Ileum (tissue), 1 donor: ENCODE data around the gene SLIT3.

GRCh38 chr5:160685174-160685883 lies 166.7 kb downstream of the ATP10B start:
- PRO-cap: unidirectional peak, minus-strand start at chr5:160685415

GRCh38 chr5:161920269-161920566 lies 72.3 kb downstream of the GABRA1 start:
- PRO-cap: unidirectional peak, plus-strand start at chr5:161920342

- PRO-cap: bidirectional peak, plus-strand start at chr5:163504426, minus-strand start at chr5:163504217; bidirectional peak, plus-strand start at chr5:163504624, minus-strand start at chr5:163504608
Observed at GRCh38 chr5:163503878-163505003, 1.2 kb upstream of the MAT2B start.

DNA sequence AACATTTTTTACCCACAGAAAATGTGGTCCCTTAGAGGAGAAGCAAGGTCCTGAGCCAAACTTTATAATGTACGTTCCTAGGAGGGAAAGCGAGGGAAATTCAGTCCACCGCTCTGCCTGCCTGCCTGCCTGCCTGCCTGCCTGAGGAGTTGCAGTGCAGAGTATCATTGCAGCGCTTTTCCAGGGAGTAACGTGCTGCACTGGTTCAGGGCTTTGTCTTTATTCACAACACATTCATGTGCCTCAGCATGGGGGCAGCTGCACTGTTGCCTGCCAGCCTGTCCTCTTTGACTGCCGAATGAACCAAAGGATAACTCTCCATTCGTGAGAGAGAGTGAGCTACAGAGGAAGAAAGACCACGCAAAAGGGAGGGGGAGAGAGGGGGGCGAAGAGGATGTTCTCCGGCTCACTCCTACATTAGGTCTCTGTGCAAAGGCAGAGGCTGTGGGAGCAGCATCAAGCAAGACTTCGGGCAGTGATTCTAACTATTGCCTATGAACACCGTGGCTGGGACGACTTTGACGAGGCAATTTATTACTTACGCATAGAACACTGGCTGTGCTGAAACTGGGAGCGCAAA lies 791.2 kb downstream of the MAT2B start:
- PRO-cap: no peak

DNA sequence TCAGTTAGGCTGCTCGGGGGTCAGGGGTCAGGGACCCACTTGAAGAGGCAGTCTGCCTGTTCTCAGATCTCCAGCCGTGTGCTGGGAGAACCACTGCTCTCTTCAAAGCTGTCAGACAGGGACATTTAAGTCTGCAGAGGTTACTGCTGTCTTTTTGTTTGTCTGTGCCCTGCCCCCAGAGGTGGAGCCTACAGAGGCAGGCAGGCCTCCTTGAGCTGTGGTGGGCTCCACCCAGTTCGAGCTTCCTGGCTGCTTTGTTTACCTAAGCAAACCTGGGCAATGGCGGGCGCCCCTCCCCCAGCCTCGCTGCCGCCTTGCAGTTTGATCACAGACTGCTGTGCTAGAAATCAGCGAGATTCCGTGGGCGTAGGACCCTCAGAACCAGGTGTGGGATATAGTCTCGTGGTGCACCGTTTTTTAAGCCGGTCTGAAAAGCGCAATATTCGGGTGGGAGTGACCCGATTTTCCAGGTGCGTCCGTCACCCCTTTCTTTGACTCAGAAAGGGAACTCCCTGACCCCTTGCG lies 833.8 kb upstream of the TENM2 start:
- PRO-cap: no peak

- PRO-cap: no peak
Observed at GRCh38 chr5:166489255-166489495, 489.7 kb upstream of the TENM2 start.

- PRO-cap: no peak
Observed at GRCh38 chr5:166926041-166926485, 52.8 kb upstream of the TENM2 start.

- PRO-cap: no peak
Observed at GRCh38 chr5:167699325-167700049, 592.0 kb upstream of the WWC1 start.

DNA sequence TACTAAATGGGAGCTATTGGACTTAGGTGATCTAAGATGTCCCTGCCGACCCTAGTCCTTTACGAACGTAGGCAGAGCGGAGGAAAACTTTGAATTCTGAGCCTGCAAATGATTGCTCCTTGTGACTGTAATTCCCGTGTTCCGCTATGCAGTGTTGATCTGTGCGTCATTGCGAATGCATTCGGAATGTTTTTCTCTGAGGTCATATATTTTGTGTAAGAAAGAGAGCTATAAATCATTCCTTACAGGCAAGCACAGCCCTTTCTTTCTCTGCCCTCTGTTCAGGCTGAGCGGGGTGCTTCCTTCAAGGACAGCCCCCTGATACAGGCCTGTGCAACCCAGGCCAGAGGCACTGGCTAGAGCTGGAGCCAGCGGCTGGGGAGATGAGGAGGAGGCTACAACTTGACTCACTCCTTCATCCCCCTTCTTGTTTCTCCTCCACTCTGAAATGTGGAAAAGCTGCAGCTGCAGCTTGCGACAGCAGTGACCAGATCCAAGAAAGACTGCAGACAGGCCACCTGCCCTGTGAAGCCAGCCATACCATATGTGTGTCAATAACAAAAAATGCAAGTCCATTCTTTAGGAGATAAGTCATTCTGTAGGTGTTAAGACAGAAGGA lies 345.8 kb upstream of the WWC1 start:
- PRO-cap: no peak

GRCh38 chr5:168292876-168293777 lies 1.7 kb downstream of the WWC1 start:
- PRO-cap: unidirectional peak, minus-strand start at chr5:168293261

DNA sequence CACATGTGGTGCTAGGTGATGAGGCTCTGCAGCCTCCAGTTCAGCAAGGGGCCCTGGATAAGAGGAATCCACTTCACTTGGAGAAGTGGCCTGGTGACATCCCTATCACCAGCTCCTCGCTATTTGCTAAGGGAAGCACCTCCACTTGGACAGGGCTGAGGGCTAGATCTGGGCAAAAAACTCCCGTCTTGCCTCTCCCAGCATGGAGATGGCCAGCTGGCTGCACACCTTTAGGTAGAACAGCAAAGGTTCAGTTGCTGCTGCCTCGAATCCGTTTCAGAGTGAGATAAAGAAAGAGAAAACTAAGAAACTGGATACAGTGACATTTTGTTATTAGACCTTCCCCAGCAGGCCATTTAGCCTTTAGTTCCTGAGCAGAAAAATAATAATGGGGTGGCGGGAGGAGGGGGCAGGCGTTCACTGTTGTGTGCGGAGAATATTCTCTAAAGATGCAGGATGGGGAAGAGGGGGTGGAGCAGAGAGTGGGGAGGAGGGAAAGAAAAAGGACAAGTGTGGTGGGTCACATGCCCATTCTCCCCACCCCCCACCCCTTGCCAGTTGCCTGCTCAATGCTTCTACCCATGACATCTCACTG lies 8.6 kb downstream of the WWC1 start:
- PRO-cap: no peak

DNA sequence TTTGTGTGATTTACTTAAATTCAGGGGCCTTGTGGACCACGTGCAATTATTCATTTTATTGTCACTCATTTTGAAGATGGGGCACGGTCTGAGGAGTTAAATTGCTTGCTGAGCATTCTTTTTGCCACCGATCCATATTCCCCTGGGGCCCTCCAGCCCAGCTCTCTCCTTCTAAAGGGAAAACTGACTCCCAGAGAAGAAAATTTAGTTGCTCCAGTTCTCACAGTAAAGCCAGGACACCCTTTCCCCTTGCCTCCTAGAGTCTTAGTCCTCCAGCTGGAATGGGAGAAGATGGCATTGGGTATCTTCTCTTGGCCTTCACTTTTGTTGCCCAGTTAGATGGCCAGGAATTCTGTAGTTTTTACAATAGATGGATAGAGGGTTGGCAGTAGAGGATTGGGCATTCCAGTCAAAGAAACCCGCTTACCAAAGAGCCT lies 1.1 kb upstream of the PANK3 start:
- PRO-cap: no peak

- PRO-cap: no peak
Observed at GRCh38 chr5:168664411-168665032, 85.4 kb upstream of the PANK3 start.

GRCh38 chr5:168798011-168798288 lies 218.8 kb upstream of the PANK3 start:
- PRO-cap: no peak

GRCh38 chr5:168844464-168844968 lies 265.3 kb upstream of the PANK3 start:
- PRO-cap: no peak

DNA sequence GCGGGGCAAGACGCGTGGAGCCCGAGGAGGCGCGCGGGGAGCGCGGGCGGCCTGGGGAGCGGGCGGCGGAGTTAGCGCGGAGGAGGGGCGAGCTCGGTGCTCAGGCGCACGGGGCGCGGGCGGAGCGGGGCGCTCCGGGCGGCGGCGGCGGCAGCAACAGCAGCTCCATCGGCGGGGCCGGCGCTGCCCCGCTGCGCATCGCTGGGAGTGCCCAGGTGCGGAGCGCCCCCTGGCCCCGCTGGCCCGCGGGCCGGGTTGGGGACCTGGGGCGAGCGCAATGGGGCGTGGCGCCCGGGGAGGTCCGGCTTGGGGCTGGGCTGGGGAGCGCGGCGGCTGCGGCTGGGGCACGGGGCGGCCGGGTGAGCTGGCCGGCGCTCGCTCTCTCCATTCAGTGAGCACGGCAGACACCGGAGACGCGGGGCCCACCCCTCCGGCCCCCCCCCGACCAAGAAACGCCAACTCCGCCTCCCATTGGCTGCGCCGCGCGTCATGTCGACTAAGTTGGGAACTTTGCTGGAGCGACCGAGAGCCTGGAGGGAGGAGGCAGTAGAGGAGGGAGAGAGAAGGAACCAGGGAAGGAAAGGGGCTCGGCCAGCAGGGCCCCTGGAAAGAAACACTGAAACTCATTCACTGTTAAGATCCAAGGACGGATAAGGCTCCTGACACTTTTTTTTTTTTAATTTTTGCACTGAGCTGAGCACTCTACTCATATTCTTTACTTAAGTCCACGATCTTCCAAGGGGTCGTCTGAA lies at the start of gene SLIT3:
Gene SLIT3, minus strand, starts transcription at position 393 of the 752 bp plus-strand sequence.
- PRO-cap: bidirectional peak, plus-strand start at position 549 of the sequence, minus-strand start at position 388 of the sequence

DNA sequence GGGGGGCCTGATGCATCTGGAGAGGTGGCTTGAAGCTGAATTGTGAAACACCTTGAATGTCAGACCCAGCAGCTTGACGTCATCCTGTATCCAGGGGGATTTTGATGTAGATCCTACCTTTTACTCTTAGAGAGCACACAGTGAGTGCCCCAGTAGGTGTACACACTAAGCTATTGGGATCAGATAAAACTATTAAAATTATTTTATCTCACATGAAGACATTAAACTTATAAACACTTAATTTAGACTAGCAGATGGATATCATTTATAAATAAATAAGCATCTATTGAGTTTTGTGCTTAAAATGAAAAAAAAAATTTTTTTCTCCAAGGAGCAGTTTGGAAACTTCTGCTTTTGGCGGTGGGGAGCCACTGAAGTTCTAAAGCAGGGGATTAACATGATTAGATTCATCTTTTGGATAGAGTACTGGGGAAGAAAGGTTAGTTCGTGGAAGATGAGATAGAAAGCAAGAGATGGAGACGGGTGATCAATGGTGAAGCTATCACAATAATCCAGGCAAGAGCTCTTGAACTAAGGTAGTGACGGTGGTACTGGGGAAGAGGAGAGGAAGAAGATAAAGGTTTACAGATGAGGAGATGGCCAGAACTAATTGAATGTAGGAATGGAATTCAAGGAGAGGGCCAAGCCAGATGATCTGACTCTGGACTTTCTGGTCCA lies 90.5 kb downstream of the DOCK2 start:
- PRO-cap: no peak

GRCh38 chr5:170286636-170287066 lies 10.9 kb downstream of the LCP2 start:
- PRO-cap: no peak

GRCh38 chr5:170312533-170313196 lies 15.1 kb upstream of the LCP2 start:
- PRO-cap: no peak

GRCh38 chr5:170336286-170336688 lies 38.7 kb upstream of the LCP2 start:
- PRO-cap: no peak